ENCODE results near the genes ENC1 and ZBED3.

- PRO-cap: no peak
- RAMPAGE, long total RNA, 4 experiments: no peak in any of the 4 experiments
Measured at GRCh38 chr5:74433053-74434366, 207.0 kb downstream of the ENC1 start.

DNA sequence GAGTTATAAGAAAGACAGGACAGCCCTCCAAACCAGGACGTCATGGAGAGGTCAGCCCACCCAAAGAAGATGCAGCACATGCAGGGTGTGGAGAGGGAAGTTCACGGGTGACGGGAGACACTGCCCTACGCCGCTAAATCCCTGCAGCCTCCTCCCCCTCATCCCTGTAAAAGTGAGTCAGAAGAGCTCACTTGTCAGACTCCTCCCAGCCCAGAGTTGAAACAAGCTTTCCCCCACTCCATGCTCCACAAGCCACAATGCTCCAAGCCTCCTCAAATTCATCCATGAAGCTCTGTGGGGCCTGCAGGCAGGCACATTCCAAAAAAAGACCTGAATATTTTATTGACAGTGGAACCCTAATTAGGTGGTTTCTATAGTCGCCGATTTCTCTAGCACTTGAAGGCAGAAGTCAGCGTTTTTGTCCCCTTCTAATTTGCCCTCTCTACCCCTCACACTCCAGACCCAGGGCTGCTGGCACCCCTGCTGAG is 97.4 kb downstream of the ENC1 start:
- PRO-cap: no peak
- RAMPAGE, long total RNA, 4 experiments: no peak in any of the 4 experiments

GRCh38 chr5:74640236-74641320 is at the start of gene ENC1:
Gene ENC1 (minus strand): TSS chr5:74640728.
- PRO-cap: bidirectional peak, plus-strand start at chr5:74640659, minus-strand start at chr5:74640496
- RAMPAGE, long total RNA, 4 experiments: start-site peak on the minus strand in 1 of 4 experiments, at chr5:74640496-74640560 at its widest, 35 reads per replicate

- PRO-cap: no peak
- RAMPAGE, long total RNA, 4 experiments: no peak in any of the 4 experiments
Measured at GRCh38 chr5:74765187-74765573, 1.7 kb downstream of the GFM2 start.

DNA sequence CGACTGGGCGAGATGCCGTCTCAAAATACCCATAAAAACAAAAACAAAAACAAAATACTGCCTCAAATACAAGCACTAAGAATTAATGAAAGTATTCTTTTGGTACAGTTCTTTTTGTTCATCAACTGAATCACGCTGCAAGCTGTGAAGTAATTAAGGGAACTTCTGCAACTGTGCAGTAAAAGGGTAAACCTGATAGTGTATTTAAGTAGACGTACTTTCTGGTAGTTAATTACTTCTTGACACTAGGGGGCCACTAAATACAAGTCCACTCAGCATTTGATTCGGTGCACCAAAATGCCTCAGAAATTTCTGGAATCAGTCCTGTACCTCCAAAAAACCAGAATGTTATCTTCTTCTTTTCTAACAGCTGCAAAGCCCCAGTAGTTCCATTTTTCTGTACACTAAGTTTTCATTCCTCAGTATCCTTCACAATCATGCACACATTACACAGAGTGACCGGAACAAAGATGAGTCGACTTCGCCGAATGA is 589 bp downstream of the GFM2 start:
- PRO-cap: no peak
- RAMPAGE, long total RNA, 4 experiments: no peak in any of the 4 experiments

GRCh38 chr5:74781424-74781949 is 14.4 kb downstream of the NSA2 start:
- PRO-cap: no peak
- RAMPAGE, long total RNA, 4 experiments: no peak in any of the 4 experiments

DNA sequence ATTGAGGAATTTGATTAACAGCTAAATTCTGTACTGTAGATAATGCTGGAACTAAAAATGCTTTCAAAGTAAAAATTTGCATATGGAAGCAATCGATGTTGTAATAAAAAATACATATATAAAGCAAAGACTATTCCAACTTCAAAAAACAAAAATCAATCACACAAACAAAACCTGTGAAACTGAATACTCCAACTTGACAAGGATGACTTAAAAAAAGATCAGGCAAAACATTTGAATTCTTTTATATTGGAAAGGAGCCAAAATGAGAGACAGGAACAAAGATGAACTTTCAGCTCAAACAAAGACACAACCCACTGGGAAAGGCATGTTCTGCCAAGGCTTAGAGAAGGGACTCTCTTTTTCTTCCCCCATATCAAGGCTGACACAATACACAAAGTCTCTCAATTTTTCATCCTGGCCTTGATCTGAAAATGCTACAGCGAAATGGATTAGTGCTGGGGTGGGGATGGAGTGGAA is 11.4 kb upstream of the FAM169A start:
- PRO-cap: no peak
- RAMPAGE, long total RNA, 4 experiments: no peak in any of the 4 experiments

GRCh38 chr5:75023801-75024245 is 28.5 kb downstream of the GCNT4 start:
- PRO-cap: no peak
- RAMPAGE, long total RNA, 4 experiments: no peak in any of the 4 experiments

GRCh38 chr5:75053479-75053626 is 995 bp upstream of the GCNT4 start:
- PRO-cap: no peak
- RAMPAGE, long total RNA, 4 experiments: no peak in any of the 4 experiments

DNA sequence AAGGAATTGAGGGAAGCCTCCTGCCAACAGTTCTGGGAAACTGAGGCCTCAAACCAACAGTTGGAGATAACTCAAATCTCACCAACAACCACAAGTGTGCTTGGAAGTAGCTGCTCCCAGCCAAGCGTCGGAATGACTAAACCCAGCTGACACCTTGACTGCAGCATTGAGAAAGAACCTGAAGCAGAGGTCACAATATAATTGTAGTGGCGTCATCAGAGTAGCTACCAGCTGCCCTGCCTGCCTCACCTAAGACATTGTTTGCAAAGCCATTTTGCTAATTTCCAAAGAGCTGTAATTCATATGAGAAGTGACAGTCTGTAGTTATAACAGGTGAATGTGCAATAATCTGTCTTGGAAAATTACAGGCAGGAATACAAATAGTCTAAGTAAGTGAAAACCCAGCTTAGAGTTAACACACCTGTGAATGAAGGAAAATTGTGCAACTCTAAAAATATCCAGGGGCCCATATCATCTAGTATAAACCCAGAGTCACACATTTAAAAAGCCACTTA is 40.9 kb upstream of the ANKRD31 start:
- PRO-cap: no peak
- RAMPAGE, long total RNA, 4 experiments: no peak in any of the 4 experiments

DNA sequence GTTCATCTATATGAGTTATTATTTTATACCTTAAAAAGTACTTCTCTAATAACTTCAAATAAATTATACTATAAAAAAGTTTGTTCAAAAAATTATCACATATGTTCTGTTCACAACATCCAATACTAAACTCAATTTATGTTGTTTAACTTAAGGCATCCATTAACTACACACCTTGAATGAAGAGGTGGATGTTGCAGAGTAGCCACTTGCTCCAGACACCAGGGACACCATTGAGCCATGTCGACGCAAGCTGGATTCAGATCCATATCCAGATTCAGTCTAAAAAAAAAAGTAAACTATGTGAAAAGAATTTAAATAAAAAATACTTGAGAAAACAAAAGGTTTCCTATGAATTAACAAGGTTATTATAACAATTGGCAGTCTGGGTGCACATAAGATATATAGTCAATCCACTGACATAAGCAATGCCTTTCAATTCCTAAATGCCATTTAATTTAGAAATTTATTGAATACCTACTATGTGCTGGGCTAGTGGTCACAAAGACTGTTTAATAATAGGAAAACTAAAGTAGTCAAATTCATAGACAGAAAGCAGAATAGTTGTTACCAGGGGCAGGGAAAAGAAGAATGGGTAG is 85.1 kb downstream of the CERT1 start:
- PRO-cap: no peak
- RAMPAGE, long total RNA, 4 experiments: no peak in any of the 4 experiments

DNA sequence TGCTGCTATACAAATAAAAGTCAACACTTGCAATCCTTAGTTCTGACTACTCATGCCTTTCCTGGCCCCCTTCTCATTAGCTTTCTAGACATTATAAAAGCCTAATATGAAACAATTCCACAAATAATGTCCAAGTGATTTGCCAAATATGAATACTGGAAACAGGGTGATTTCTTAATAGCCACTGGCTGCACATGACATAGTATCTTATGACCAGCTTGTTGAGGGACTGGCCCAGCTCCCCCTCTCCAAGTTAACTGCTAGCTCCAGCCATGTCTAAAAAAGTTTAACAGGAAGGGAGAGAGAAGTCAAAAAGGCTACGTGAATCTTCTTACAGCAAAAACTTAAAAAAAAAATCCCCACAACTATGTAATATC is 1.5 kb downstream of the CERT1 start:
- PRO-cap: unidirectional peak, plus-strand start at position 289 of the sequence
- RAMPAGE, long total RNA, 4 experiments: no peak in any of the 4 experiments

DNA sequence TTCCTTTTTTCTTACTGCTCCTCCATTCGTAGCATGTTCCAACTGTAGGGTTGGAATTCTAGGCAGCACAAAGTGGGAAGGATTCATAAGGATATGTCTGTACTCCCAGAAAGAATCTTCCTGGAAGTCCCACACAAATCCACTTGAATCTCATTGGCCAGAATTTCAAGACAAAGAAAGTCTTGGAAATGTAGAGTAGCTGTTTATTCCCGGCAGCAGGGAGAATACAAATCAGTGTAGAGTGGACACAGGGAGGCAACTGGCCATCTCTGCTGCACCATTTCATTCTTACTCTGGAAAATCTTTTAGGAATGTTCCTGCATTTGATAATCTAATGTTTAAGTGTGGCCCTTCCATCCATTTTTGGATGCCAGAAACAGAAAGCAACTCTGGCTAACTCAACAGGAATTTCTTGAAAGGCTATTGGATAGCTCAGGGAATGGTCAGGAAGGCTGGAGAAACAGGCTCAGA is 137.6 kb downstream of the SV2C start:
- PRO-cap: no peak
- RAMPAGE, long total RNA, 4 experiments: no peak in any of the 4 experiments

DNA sequence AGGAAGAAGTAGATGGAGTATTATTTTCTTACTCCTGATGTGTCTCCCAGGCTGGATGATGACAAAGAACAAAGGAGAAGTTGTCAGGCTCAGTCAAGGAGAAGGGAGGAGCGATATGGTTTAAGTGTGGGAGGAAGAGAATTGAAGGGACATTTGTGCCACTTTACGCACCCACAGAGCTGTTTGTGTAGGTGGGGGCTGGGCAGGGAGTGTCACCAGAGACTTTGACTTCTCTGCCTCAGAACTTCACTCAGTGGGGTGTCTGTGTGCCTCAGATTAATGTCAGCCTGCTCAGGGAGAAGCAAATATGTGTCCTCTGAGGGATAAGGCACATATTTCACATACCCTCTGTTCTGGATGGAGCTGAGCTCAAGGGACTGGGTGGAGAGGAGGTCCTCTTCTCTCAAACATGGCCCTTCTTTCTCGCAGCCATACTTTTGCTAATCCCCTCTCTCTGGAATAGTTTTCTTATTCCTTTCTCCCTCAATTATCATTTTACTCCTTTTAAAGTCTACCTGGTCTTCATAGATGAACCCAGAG is 76.9 kb downstream of the IQGAP2 start:
- PRO-cap: no peak
- RAMPAGE, long total RNA, 4 experiments: no peak in any of the 4 experiments

DNA sequence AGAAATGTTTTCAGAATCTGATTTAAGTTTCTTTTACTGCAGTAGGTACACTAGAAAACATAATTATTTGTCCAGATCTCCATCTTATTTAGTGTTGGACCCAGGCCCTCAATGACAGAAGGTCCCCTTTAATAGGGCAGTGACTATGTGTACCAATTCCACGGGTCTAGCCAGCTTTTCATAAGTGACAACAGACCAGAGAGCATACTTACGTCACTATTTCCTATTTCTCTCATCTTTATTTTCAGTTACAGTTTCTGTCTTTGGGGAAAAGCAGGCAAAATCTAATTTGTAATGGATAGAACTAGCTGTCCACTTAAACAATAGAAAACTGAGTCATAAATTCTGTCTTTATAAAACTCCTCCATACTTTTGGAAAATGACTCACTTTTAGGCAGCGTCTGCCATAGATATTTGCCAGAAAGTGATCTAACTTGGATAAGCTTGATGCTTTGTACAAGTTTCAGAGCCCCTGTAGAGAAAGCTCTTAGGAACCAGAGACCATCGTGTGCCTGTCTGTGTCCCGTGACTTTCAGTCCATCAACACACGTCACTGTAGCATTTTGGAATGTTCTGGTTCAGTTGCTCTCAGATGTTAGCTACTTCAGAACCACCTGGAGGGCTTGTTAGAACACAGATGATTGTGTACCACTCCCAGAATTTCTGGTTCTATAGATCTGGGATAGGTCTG is 101.9 kb downstream of the F2RL2 start:
- PRO-cap: unidirectional peak, minus-strand start at position 168 of the sequence
- RAMPAGE, long total RNA, 4 experiments: no peak in any of the 4 experiments

DNA sequence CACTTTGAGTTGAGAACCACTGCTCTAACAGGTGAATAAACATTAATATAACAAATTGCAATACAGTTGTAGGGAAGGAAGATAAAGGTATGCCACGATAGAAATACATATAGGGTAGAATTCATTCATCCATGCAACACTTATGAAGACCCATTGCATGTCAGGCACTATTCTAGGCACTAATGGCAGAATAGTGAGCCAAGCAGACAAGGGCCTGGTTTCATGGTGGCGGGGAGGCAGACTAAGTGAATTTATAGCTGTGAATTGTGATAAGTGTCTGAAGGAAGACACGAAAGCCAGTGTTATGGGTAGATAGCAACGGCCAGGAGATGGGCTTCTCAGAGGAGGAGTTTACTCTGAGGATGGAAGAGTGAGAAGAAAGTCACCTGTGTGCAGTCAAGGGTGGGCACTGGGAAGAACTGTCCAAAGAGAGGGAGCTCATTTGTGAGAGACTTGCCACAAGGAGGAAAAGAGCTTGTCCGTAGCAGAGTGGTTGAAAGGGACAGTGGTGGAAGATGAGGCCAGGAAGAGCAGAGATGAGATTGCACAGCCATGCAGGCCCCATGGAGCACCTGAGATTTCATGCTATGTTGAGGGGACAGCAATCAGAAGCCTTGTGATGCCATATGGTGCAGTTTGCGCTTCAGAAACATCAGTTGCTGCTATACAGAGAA is 57.1 kb downstream of the F2RL2 start:
- PRO-cap: no peak
- RAMPAGE, long total RNA, 4 experiments: no peak in any of the 4 experiments

- PRO-cap: no peak
- RAMPAGE, long total RNA, 4 experiments: no peak in any of the 4 experiments
Measured at GRCh38 chr5:76584147-76584853, 38.9 kb downstream of the F2RL2 start.

DNA sequence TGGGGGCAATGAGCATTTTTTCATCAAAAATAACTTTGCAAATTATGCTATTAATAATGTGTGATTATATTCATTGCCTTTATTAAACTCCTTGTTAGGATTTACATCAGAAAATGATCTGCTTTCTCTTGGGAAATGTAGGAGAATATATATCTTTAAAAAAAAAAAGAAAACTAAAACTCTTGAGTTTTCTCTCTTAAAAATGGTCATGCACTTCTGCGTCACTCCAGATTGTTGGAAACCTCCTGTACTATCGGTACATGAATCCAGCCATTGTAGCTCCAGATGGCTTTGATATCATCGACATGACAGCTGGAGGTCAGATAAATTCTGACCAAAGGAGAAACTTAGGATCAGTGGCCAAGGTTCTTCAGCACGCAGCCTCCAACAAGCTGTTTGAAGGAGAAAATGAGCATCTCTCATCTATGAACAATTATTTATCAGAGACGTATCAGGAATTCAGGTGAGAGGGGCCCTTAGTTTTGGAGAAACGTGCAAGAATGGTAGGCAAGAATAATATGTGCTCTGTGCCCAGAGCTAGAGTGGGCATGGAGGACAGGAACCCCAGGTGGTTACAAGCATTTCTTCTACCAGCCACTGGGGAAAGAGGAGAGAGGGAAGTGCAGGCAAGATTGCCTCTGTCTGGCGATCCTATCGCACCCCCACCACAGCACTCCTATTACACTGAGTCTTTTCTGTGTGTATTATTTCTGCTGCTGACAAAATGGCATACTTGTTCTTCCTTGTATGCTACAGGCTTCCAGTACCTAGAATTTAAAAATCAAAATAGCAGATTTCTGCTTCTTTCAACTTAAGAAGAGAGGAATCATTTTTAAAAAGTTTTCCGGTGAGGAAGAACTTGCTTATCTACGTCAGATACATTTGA is 41.4 kb upstream of the F2R start:
- PRO-cap: no peak
- RAMPAGE, long total RNA, 4 experiments: no peak in any of the 4 experiments

- PRO-cap: no peak
- RAMPAGE, long total RNA, 4 experiments: no peak in any of the 4 experiments
Measured at GRCh38 chr5:76741464-76741944, 25.6 kb downstream of the F2R start.

DNA sequence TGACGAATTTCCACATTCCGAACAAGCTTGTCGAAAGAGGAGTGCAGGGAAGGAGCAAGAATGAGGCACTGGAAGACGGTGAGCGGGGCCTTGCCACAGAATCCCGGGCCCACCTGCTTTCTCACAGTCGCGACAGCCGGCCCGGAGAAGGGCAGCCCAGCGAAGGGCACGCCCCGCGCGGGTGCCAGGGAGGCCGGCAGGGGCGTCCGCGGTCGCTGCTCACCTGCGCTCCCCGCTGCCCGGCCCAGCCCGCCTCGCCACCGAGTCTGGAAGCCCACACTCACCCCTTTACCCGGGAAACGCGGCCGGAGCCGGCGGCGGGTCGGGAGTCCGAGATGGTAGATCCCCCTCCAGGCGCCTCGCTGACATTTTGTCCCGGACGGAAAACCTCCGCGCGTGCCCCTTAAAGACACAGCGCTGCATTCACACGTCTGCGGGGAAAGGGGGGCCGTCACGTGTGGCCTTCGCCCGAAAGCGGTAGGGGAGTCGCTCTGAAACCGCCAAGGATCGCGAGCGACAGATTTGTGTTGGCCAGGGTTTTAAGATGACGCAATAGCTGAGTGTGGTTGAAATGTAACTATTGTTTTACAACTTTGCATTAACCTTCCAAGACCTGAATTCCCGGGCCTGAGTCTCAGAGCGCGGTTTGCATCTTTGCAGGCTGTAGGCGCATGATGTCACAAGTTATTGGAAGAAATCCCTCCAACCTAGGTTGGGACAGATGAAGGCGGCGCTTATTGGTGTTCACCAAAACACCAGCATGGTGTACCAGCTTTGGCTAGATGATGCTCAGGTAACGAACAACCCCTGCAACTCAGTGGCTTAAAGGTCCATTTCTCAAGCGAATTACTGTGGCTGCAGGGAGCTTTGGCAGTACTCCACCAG is at the start of gene ZBED3:
TSS of gene ZBED3 (minus strand) at position 459 of the 885 bp plus-strand sequence.
- PRO-cap: unidirectional peak, minus-strand start at position 381 of the sequence
- RAMPAGE, long total RNA, 4 experiments: start-site peak on the plus strand in 1 of 4 experiments, centred at position 47 of the sequence, 6 reads per replicate; start-site peak on the minus strand in 1 of 4 experiments, centred at position 370 of the sequence, 23 reads per replicate